ENCODE measurements around a stretch of chr6.

DNA sequence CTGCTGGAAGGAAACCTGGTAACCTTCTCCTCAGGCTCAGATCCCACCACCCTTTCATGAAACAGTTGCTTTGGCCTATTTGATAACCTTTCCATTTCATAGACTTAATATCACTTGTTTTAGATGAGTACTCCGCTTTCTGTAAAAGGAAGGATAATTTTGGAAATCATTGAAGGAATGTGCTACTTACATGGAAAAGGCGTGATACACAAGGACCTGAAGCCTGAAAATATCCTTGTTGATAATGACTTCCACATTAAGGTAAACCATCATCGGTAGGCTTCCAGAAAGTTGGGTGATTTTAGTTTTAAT lies 12.5 kb downstream of the RIPK1 start:
- PRO-cap = no peak
- RAMPAGE, long total RNA, 2 experiments = no peak in any of the 2 experiments

GRCh38 chr6:3105309-3106060 lies 13.0 kb upstream of the BPHL start:
- PRO-cap = no peak
- RAMPAGE, long total RNA, 2 experiments = no peak in any of the 2 experiments

DNA sequence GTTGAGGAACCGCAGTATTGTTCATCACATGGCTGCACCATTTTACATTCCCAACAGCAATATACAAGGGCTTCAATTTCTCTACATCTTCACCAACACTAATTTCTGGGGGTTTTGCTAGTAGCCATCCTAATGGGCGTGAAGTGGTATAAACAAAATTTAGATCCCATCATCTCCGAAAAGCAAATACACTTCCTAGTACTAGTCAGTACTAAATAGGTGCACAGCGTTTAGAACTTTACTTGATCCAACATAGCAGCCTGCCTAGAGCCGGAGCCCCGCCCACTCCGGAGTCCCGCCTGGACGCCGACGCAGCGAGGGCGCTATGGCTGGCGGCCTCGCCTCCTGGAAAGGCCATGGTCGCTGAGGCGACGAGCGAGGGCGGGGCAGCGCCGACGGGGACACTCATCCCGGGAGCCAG lies 433 bp upstream of the BPHL start:
- PRO-cap = bidirectional peak, plus-strand start at position 312 of the sequence, minus-strand start at position 240 of the sequence
- RAMPAGE, long total RNA, 2 experiments = no peak in any of the 2 experiments

GRCh38 chr6:3162474-3163371 lies 5.4 kb upstream of the TUBB2A start:
- PRO-cap = unidirectional peak, plus-strand start at chr6:3162594; bidirectional peak, plus-strand start at chr6:3162795, minus-strand start at chr6:3162649; unidirectional peak, minus-strand start at chr6:3163013
- RAMPAGE, long total RNA, 2 experiments = no peak in any of the 2 experiments

- PRO-cap = no peak
- RAMPAGE, long total RNA, 2 experiments = no peak in any of the 2 experiments
Observed at GRCh38 chr6:3228898-3229555, 1.6 kb upstream of the TUBB2B start.

DNA sequence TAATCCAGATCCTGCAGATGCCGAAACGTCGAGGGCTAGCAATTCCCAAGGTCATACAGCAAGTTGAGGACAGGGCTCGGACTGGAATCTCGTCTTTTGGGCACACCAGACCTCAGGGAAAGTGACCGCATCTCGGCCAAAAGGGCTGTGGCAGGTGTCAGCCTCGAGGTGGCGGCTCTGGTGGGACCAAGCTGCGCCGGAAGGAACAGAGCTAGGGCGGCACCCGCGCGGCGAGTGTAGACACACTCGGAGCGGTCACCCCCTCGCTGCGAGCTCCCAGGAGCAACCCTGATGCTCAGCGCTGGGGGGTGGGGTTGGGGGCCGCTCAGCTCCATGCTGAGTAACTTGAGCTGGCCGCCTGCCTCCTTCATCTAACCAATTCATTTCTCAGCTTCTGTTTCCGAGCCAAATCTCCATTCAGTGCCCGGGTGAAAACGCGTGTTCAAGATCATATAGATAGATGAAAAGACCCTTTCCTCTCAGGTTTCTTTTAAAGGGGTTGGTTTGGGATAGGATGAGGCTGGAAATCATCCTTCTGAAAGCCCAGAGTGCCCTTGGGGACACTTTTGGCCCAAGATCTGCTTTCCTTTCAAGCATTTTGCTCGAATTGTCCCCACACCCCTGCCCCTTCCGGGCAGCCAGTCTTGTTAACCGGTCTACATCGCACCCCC lies 2.2 kb upstream of the TUBB2B start:
- PRO-cap = no peak
- RAMPAGE, long total RNA, 2 experiments = no peak in any of the 2 experiments

- PRO-cap = no peak
- RAMPAGE, long total RNA, 2 experiments = no peak in any of the 2 experiments
Observed at GRCh38 chr6:3251374-3251784, 7.4 kb upstream of the PSMG4 start.

GRCh38 chr6:3252489-3252969 lies 6.2 kb upstream of the PSMG4 start:
- PRO-cap = no peak
- RAMPAGE, long total RNA, 2 experiments = no peak in any of the 2 experiments

DNA sequence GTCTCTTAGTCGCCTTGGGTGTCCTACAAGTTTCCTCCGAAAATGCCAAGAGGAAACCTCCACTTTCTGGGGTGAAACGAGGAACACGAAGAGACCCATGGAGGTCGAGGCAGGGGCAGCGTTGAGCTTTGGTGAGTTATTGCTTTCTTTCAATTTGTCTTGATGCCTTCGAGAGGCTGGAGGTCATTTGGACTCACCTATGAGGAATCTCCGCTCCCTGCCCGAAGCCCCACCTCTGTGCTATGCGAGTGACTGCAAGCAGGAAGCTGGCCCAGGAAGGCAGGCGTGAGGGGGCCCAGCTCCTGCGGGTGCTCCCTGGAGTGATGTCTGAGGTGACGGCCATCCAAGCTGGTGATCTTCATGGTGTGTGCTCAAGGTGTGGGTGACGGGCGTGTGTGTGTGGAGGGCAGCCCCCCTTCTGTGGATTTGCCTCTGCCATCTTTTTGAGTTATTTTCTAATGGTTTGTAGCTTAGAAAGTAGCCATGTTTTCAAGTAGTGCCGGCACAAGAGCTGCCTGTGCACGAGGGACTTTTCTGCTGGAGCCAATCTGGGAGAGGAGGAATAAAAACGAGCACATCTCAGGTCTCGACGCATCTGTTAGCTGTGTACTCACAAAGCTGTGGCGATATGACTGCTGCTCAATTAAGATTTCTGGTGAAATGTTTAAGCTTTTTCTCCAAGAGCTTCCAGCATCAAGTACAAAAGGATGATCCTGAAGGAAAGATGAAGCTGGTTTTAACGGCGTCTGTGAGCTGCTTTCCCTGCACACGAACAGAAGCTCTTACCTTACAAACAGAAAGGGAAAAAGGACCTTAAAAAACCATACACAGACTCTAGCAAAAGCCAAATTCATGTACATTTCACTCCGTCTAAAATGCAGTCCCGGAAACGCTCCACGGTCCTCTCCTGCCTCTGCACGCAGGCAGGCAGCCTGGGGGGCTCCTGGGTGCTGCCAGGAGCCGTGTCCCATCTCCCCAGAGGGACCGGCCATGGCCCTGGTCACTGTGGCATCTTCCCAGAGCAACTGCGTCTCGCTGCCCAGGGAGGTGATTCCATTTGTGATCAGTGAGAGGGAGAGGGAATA lies 13.3 kb downstream of the PSMG4 start:
- PRO-cap = no peak
- RAMPAGE, long total RNA, 2 experiments = no peak in any of the 2 experiments

- PRO-cap = no peak
- RAMPAGE, long total RNA, 2 experiments = no peak in any of the 2 experiments
Observed at GRCh38 chr6:3340087-3340887, 81.5 kb downstream of the PSMG4 start.

DNA sequence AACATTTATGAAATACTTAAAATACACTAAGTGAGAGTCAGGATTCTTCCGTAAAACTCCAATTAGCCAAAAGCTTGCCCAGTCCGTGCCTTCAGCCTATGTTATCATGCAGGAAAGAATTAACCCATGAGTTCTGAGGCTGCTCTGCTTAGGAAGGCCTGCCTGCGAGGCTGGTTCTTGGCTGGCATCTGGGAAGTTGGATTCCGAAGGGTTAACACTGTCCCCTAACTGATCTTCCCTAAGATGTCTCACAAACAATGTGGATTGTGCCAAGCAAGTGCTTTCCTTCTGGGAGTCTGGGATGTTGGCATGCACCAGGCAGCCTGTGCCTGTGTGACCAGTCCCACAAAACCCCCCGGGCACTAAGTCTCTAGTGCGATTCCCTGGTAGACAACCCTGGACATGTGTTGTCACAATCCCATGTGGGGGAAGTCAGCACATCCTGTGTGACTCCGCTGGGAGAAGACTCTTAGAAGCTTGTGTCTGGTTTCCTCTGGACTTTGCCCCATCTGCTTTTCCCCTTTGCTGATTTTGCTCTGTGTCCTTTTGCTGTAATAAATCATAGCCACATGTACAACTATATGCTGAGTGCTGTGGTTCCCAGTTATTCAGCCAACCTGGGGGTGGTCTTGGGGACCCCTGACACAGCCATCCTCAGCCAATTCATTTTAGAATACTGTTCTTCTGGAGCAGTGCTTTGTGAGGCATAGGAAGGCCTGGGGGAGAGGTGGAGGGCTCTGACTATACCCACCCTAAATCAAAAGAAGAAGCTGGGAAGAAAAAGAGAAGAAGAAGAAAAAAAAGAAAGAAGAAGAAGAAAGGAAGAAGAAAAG lies 83.8 kb downstream of the SLC22A23 start:
- PRO-cap = no peak
- RAMPAGE, long total RNA, 2 experiments = no peak in any of the 2 experiments

DNA sequence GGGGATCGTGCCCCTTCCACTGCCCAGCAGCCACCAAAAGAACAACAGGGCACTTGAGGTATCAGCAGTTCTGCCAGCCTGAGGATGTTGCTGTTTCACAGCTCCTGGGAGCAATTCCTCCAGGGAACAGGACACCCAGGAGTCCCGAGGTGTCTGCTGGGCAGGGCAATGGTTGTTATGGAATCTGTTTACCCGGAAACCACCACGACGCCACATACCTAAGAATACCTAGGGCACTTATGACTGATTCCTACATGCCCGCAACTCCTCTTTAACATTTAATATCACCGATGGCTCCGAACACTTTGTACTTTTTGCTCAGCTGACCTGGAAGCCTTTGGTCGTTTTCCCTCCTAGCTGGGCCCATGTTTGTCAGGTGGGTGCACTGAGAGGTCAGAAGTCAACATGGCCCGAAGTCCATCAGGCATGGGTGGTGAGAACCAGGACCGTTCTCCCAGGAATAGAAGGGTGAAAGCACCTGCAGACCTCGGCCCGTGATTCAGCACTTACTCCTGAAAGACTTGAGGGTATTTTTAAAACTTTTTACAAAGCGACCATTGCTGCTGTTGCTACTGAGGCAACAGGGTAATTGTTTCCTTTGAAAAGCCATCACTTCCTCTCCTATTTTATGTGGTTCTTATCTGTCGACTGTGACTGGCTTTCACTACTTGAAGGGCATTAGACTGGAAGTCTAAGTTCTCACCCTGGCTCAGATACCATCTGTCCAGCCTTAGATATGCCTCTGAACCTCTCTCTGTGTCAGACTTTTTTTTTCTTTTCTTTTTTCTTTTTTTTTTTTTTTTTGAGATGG lies 78.8 kb downstream of the SLC22A23 start:
- PRO-cap = no peak
- RAMPAGE, long total RNA, 2 experiments = no peak in any of the 2 experiments

DNA sequence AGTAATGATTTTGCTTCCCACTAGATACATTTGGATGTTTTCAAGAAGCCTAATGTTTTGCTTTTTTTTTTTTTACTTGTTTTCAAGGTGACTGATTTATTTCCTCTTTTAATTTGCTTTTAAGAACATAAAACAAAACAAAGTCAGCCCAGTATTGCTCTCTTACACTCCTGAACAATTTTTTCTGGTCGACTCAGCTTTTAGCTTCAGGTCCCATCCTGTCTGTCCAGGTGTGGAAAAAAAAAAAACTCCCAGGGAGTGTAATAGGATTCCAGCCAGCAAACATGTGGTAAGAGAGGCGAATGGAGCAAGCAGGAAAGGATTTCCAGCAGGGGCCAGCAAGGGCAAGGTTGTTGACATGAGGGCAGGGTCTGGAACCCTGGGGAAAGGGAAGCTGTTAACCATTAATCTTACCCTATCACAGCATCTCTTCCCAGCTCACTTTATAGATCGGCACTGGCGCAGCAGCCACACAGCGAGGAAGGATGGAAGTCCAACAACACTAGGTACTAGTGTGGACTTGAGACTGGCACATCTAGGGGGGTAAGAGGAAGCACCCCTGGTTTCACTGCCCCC lies 53.6 kb downstream of the SLC22A23 start:
- PRO-cap = unidirectional peak, minus-strand start at position 176 of the sequence
- RAMPAGE, long total RNA, 2 experiments = no peak in any of the 2 experiments

GRCh38 chr6:3427384-3428057 lies 29.3 kb downstream of the SLC22A23 start:
- PRO-cap = no peak
- RAMPAGE, long total RNA, 2 experiments = no peak in any of the 2 experiments

- PRO-cap = no peak
- RAMPAGE, long total RNA, 2 experiments = no peak in any of the 2 experiments
Observed at GRCh38 chr6:3436599-3437129, 20.2 kb downstream of the SLC22A23 start.

- PRO-cap = bidirectional peak, plus-strand start at chr6:3741360, minus-strand start at chr6:3741163
- RAMPAGE, long total RNA, 2 experiments = no peak in any of the 2 experiments
Observed at GRCh38 chr6:3741276-3741960, 10.1 kb downstream of the PXDC1 start.

DNA sequence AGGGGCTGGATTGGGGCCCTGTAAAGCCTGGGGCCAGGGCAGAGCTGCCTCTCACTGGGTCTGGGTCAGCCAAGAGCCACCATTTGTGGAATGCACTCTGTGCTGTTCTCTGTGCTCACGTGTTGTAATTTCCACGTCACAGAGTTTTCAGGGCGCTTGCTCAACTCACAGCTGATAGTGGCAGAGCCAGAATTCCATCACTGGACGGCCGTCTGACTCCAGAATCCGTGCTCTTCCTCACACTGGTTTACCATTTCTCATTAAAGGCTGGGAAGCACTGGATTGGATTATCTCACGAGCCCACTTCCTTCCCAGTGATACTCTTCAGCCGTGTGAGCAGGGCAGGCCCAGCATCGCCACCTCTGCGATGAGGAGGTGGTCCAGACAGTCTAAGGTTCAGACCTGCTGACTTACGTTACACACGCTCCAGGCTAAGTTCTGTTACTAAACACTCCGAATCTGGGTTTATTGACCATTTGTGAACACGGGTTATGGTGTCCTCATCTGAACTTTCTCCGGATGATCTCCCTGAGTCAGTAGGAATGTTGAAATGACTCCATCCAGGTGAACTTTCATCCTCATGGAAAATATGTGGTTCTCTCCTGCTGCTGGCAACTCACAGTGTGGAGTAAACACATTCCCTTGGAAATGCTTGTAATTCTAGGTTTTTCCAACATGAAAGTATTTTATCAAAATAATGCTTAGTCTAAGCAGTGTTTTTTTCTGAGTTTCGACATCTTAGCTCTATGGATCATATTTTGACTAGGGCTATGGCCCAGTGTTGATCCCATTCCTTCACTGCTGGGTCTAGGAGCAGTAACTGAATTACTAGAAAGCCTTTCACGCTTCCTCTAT lies 37.5 kb upstream of the PXDC1 start:
- PRO-cap = no peak
- RAMPAGE, long total RNA, 2 experiments = no peak in any of the 2 experiments

GRCh38 chr6:3790455-3790694 lies 38.9 kb upstream of the PXDC1 start:
- PRO-cap = no peak
- RAMPAGE, long total RNA, 2 experiments = no peak in any of the 2 experiments

DNA sequence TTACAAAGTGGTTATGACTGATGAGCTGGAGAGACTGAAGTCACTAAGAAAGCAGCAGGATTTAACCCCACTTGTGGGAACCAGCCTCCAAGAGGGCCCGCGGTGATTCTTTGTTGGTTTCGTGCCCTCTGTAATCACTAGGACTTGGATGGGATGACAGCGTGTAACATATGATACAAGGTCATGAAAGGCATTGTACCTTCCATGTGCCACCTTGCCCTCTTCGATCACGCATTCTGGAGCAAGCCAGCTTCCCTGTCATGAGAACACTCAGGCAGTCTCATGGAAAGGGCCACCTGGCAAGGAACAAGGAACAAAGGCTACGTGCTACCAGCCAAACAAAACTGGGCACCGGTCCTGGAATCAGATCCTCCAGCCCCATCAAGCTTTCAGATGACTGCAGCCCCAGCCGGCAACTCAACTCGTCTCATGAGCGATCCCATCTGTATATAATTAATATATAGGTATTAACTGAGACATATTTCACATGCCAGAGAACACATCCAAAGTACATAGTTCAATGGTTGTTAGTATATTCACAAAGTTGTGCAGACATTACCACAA lies 8.7 kb downstream of the FAM50B start:
- PRO-cap = no peak
- RAMPAGE, long total RNA, 2 experiments = no peak in any of the 2 experiments

DNA sequence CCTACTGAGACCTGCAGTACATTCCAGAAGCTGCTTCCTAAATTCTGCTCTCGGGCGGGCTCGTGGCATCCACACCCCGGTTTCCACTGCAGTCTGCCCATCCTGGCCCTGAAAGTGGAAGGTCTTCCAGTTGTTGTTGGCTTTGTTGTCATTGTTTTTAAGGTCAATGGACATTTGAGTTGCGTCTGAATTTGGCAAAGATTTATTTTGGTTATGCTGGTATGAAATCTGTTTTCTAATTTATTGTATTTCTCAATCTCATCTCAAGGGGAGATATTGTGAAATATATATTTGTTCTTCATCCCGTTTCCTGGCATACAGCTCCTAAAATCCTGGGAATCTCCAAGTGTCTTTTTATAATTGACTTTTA lies 39.4 kb downstream of the FAM50B start:
- PRO-cap = no peak
- RAMPAGE, long total RNA, 2 experiments = no peak in any of the 2 experiments